ENCODE measurements around a stretch of chr13.

GRCh38 chr13:30340220-30341258, 33.2 kb upstream of the KATNAL1 start:
- PRO-cap, 3 experiments, result no peak in any of the 3 experiments
- RAMPAGE, long total RNA, result no peak
- RRBS, 2 experiments, result no CpG with 5 or more reads among the region's 12 CpGs

- PRO-cap, 3 experiments, result no peak in any of the 3 experiments
- RAMPAGE, long total RNA, result no peak
- RRBS, 2 experiments, result no CpG with 5 or more reads among the region's 8 CpGs
These were observed 20.5 kb upstream of the HMGB1 start for GRCh38 chr13:30486071-30486837.

DNA sequence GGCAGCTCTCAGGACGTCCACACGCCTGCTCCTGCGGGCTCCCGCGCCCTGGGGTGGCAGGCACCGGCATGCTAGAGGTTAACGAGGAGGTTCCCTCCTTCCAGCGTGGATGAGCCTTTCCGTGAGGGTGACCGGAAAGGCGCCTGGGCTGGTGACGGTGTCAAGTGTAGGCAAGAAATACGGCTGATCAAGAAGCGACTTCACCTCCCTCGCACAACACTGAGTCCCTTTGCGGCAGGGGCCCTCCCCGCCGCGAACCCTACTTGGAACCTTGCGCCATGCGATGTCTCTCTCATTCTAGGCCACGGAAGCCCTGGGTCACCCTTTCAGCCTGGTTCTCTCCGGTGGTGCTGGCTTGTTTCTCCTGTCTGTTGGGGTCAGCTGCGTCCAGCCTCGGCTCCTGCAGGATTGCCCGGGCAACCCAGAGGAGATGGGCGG, 67.8 kb downstream of the ALOX5AP start:
- PRO-cap, 3 experiments, result peak in 2 of 3 experiments; most common plus-strand start position 81 of the sequence (in 1)
- RAMPAGE, long total RNA, result no peak
- RRBS, 2 experiments, result 6 to 8% methylated on average over 12 of the region's 27 CpGs

- PRO-cap, 3 experiments, result peak in 1 of 3 experiments; most common minus-strand start chr13:30816822 (in 1)
- RAMPAGE, long total RNA, result no peak
- RRBS, 2 experiments, result no CpG with 5 or more reads among the region's 9 CpGs
These were observed 81.4 kb downstream of the ALOX5AP start for GRCh38 chr13:30816587-30817265.

DNA sequence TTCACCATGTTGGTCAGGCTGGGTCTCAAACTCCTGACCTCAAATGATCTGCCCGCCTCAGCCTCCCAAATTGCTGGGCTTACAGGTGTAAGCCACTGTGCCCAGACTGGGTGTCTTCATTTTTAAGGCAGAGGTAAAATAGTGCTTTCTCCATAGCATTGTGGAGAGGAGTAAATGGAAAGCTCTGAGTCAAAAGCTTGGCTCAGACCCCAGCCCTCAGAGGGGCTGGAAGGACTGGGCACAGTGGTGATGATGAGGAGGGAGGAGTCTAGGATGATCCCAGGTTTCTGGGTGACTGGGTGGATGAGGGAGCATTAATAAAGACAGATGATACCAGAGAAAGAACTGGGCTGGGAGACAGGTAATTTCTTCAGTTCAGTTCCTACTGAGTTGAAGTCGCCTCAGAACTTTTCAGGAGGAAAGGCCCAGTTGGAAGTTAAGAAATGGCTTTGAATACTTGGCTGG, 37.3 kb upstream of the MEDAG start:
- PRO-cap, 3 experiments, result no peak in any of the 3 experiments
- RAMPAGE, long total RNA, result no peak
- RRBS, 2 experiments, result no CpG with 5 or more reads among the region's 2 CpGs

DNA sequence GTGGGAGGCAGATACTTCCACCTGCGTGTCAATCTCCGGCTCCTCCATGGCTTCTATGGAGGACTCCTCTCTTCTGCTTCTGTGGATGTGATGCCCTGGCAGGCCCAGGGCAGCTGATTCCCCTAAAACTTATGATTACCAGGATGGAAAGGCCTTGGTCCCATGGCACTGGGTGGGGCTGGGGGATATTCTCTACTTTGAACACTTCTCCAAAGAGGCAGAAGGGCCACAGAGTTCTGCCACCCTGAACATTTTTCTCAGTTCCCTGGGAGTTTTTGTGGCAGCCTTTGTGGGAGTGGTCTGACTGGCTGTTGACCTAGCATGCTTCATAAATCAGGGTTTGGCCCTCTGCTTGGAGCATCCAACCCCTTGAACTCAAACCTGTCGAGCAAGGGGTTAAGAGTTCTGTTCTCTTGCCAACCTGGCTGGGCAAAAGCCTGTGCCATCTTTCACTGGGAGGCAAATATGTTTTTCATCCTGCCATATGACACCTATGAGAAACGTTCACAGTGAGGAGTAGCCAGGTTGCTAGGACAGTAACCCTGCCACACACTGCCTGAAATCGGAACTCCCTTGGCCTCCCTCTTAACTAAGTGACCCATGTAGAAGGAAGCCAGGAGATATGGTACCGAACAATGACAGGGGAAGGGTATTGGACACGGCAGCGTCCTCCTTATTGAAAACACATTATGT, 7.8 kb upstream of the TEX26 start:
- PRO-cap, 3 experiments, result no peak in any of the 3 experiments
- RAMPAGE, long total RNA, result no peak
- RRBS, 2 experiments, result no CpG with 5 or more reads among the region's 8 CpGs

DNA sequence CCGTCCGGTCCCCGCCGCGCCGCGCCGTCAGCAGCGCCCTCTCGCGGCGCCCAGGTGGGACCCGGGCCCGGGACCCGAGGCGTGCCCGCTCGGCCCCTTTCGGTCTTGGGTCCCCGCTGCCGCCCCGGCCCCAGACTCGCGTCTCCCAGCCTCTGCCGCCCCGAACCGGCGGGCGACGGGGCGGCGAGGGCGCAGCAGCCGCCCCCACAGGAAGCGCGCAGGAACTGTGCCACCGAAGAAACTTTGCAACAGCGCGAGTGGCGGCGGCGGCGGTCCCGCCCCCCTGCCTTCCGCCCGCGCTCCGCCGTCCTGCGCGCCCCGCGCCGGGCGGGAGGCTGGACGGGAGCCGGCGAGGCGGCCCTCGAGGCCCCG, 496 bp downstream of the B3GLCT start:
- PRO-cap, 3 experiments, result peak in 3 of 3 experiments; most common plus-strand start position 314 of the sequence (in 2); most common minus-strand start position 28 of the sequence (in 1)
- RAMPAGE, long total RNA, result no peak
- RRBS, 2 experiments, result 2% methylated on average over 31 of the region's 61 CpGs

- PRO-cap, 3 experiments, result no peak in any of the 3 experiments
- RAMPAGE, long total RNA, result no peak
- RRBS, 2 experiments, result no CpG with 5 or more reads among the region's 6 CpGs
These were observed 121.0 kb downstream of the B3GLCT start for GRCh38 chr13:31320642-31321347.

DNA sequence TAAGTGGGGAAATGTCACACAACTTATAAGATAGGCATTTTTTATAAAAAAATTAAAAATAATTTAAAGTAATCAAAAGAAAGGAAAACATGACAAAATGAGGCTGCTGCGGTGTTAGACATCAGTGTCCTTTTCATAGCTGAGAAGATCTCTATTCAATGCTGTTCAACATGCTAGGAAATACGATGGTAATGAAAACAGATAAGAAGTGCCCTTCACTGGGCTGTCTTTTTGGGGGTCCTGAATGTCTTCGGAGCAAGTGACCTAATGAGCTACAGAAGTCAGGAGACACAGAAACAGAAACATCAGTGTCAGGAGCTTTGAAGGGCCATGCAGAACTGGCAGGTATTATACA, 172.5 kb downstream of the B3GLCT start:
- PRO-cap, 3 experiments, result peak in 1 of 3 experiments; most common plus-strand start position 95 of the sequence (in 1)
- RAMPAGE, long total RNA, result no peak
- RRBS, 2 experiments, result no CpG with 5 or more reads among the region's 3 CpGs

DNA sequence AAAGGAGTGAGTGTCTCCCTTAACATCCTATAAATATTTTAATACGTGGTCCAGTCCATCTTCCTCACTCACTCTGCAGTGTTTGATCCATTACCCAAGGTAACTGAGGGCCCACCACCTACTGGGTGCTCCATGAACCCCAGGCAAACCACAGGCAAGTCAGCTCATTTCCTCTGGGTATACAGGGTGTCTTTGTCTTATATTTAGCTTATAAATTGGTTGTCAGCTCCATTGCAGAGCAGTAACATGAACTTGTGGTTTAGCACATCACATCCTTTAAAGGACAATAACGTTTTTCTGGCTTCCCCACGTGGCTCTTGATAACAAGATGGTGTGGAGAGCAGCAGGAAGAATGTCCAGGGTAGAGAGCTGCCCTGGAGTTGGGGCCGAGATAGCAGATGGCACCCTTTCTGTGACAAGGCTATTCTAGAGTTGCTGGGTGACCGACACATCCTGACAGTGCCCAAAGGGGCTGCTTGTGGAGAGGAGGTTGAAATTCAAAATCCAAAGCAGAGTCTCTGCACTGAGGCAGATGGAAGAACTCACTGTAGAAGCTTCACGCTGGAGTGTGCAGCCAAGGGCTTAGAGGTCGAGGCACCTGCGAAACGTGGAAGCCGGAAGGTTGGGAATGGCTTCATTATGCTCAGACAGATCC, 133.2 kb upstream of the FRY start:
- PRO-cap, 3 experiments, result no peak in any of the 3 experiments
- RAMPAGE, long total RNA, result no peak
- RRBS, 2 experiments, result no CpG with 5 or more reads among the region's 10 CpGs

DNA sequence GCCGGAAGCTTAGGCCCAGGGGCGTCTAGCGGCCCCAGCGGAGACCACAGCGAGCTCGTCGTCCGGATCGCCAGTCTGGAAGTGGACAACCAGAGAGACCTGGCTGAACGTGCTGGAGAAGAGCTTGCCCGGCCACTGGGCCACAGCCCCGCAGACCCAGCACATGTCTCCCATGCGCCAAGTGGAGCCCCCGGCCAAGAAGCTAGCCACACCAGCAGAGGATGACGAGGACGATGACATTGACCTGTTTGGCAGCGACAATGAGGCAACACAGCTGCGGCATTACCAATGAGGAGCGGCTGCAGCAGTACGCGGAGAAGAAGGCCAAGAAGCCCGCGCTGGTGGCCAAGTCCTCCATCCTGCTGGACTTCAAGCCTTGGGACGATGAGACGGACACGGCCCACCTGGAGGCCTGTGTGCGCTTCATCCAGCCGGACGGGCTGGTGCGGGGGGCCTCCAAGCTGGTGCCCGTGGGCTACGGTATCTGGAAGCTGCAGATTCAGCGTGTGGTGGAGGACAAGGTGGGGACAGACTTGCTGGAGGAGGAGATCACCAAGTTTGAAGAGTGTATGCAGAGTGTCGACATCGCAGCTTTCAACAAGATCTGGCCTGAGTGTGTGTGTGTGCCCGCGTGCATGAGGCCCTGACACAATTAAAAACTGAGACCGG, 78.7 kb upstream of the FRY start:
- PRO-cap, 3 experiments, result no peak in any of the 3 experiments
- RAMPAGE, long total RNA, result no peak
- RRBS, 2 experiments, result 96% methylated on average over 7 of the region's 38 CpGs

DNA sequence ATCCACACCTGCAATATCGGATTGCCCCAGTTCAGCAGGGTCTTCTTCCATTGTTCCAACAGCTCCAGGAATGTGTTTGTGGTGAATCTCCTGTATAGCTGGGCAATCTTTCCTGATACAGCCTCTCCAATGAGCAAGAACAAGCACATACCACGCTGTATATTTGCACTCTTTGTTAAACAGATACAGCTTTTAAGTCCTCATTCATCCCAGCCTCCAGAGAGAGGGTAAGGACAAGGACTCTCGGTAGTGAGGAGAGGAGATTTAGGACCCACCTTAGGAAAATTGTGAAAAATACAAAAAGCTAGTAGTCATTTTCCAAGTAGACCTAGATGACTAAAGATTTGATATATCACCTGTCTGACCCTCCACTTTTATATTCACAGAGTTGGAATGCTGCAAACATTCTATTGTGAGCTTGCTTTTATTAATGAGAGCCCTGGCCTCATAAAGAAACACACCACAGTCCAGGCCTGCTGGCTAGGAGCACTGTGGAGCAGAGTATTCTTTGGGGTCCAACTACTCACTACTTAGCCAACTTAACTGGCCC, 5.3 kb downstream of the N4BP2L1 start:
- PRO-cap, 3 experiments, result no peak in any of the 3 experiments
- RAMPAGE, long total RNA, result no peak
- RRBS, 2 experiments, result no CpG with 5 or more reads among the region's 3 CpGs

DNA sequence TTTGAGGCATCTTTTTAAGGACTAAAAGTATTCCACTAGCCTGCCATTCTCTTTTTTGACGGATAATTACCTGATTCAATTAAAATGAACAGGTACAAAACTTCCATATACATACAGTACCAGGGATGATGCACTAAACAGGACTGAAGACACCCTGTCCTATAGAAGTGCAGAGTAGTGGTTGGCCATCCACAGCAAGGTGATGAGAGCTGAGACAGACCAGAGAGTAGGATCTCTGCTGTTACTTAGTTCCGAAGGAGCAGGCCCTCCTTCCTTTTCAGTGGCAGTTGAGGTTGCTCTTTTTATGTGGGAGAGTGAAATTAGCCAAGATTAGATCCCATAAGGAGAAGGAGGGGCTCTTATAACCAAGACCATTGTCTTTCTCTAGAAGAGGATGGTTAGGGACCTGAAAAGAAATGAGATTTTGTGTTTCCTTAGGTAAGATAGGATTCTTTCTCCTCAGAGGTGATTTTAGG, 4.0 kb downstream of the PDS5B start:
- PRO-cap, 3 experiments, result no peak in any of the 3 experiments
- RAMPAGE, long total RNA, result no peak
- RRBS, 2 experiments, result no CpG with 5 or more reads among the region's 2 CpGs

DNA sequence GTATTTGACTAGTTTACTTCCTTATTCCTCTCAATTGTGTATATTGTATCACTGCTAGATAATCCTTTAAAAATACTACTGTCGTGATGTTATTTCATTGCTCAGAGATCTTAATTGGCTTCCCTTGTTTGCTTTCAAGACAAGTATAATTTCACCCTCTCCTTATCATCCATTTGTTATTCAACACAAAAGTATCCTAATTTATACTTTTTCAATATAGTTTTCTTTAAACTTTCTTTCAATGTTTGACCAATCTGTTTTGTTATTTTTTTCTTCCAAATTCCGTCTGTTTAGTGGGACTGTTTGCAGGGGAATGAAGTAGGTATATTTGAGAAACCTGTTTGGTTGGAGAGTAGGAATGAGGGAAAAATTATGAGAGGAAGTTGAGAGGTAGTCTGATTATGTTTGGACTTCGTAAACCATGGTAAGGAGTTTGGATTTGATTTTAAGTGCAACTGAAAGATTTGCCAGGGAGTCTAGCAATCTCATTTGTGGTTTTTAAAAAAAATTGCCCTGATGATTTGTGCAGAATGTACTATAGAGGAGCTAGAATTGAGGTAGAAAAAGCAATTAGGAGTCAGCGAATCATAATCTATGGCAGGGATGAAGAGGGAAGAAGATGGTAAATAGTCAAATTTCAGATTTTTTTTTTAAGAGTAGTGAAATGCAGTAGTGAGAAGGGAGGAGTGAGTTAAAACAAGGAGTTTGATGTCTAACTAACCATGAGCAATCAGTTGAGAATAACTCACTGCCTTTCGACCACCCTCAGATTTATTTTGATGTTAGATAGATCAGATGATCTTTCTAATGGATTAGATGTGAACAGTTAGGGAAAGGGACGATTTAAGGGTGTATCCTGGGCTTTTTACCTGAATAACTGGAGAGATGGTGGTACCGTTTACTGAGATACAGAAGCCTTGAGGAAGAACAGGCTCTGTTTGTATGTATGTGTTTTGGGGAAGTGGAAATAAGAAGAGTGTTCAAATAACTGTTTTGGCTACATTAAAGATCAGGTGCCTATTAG, 176.8 kb downstream of the PDS5B start:
- PRO-cap, 3 experiments, result no peak in any of the 3 experiments
- RAMPAGE, long total RNA, result no peak
- RRBS, 2 experiments, result no CpG with 5 or more reads among the region's 7 CpGs

- PRO-cap, 3 experiments, result no peak in any of the 3 experiments
- RAMPAGE, long total RNA, result no peak
- RRBS, 2 experiments, result no CpG with 5 or more reads among the region's 3 CpGs
These were observed 178.2 kb downstream of the PDS5B start for GRCh38 chr13:32764330-32764986.

DNA sequence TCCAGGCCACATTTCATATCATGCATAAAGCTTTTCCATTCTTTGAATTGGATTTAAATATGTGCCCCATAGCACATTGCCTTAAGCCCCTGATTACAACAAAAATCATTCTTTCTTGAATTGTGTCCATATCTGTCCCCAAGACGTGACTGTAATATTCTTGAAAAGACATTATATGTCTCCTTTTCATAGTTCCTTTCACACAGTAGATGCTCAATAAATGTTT, 86.5 kb downstream of the STARD13 start:
- PRO-cap, 3 experiments, result no peak in any of the 3 experiments
- RAMPAGE, long total RNA, result no peak
- RRBS, 2 experiments, result no CpG with 5 or more reads among the region's 1 CpG

- PRO-cap, 3 experiments, result no peak in any of the 3 experiments
- RAMPAGE, long total RNA, result no peak
- RRBS, 2 experiments, result no CpG with 5 or more reads among the region's 2 CpGs
These were observed 51.1 kb downstream of the STARD13 start for GRCh38 chr13:33234429-33234952.

- PRO-cap, 3 experiments, result no peak in any of the 3 experiments
- RAMPAGE, long total RNA, result no peak
- RRBS, 2 experiments, result no CpG with 5 or more reads among the region's 10 CpGs
These were observed 49.6 kb downstream of the STARD13 start for GRCh38 chr13:33235760-33236542.

- PRO-cap, 3 experiments, result no peak in any of the 3 experiments
- RAMPAGE, long total RNA, result no peak
- RRBS, 2 experiments, result no CpG with 5 or more reads among the region's 5 CpGs
These were observed 2.8 kb downstream of the STARD13 start for GRCh38 chr13:33282601-33283269.

GRCh38 chr13:33610365-33610690, 207.6 kb upstream of the RFC3 start:
- PRO-cap, 3 experiments, result peak in 2 of 3 experiments; most common plus-strand start chr13:33610562 (in 2)
- RAMPAGE, long total RNA, result no peak
- RRBS, 2 experiments, result no CpG with 5 or more reads among the region's 7 CpGs

All from skeletal muscle tissue (tissue), 7 donors.